Jejunum (tissue), 1 donor: ENCODE results near the gene CREBL2.

DNA sequence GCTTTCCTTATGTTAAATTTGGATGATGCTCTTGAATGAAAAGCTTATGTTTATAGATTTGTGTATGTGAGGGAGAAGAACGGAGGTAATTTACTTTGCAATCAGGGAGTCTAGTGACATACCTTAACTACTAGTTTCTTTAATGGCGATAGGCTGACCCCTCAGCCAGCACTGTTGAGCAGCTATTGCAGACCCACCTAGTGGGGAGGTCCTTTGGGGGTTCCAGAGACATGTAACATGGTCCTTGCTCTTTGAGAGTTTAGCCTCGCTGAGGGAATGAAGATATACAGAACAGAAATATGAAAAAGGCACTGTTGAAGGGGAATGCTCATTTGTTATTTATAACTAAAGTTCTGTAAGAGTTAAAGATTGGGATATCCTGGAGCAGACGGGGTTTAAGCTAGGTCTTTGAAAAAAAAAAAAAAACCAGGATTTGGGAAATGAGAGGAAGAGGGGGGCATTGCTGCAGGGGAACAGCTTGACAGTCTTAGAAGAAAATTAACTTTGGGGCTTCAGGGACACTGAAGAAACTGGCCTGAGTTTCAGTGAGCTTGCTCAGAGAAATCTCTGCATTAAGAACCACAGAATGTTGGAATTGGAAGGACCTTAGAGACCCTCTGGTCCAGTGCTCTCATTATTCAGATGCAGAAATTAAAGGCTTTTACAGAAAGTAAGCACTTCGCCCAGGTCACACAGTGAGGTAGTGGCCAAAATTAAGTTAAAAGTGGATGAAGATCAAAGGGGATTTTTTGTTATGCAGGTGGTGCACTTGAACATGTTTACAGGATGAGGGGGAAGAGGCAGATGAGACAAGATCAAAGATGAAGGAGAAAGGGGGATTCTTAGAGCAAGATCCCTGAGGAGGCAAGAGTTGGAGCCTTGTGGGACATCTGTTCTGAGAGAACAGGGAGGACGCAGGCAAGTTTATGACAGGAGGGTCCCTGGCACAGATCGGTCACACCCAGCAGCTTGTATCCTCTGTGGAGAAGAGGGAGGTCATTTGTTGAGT, 83.6 kb downstream of the BORCS5 start:
- PRO-cap, result no peak

DNA sequence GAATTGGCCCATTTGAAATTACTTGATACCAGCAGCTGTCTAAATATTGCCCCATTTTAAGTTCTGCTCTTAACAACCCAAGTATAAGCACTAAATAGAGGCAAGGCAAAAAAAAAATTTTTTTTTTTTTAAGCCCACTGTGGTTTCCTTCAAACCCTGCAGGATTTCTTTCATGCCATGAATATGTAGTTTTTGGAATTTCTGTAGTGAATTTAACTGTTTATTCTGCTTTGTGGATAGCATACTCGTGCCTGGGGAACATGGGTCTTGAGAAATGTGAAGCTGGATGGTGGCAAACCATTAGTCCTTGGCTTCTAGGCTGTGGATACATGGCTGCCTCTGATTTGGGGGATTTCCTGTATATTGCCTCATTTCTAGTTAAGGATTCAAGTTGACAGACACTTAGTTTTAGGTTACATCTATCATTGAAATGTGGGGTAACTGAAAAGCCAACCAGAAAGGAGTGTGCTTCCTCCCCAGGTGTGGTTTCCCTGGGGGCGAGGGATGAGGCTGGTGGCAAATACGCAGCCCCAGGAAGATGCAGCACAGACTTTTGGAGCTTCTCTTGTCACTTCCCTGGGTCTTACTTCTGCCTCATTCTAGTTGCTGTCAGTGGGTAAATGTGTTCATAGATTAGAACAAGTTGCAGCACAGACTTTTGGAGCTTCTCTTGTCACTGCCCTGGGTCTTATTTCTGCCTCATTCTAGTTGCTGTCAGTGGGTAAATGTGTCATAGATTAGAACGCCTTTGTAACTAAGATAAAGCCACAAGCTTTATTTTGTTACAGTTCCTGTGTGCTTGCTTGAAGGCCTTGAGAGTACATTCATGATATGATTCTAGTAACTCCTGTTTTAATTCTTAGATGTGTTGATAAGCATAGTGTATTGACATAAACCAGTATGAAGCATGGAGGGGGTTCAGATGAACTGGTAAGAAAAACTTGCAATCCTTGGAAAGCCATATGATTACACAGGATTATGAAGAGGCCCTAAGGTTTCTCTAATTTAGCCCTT, 85.0 kb downstream of the BORCS5 start:
- PRO-cap, result no peak

DNA sequence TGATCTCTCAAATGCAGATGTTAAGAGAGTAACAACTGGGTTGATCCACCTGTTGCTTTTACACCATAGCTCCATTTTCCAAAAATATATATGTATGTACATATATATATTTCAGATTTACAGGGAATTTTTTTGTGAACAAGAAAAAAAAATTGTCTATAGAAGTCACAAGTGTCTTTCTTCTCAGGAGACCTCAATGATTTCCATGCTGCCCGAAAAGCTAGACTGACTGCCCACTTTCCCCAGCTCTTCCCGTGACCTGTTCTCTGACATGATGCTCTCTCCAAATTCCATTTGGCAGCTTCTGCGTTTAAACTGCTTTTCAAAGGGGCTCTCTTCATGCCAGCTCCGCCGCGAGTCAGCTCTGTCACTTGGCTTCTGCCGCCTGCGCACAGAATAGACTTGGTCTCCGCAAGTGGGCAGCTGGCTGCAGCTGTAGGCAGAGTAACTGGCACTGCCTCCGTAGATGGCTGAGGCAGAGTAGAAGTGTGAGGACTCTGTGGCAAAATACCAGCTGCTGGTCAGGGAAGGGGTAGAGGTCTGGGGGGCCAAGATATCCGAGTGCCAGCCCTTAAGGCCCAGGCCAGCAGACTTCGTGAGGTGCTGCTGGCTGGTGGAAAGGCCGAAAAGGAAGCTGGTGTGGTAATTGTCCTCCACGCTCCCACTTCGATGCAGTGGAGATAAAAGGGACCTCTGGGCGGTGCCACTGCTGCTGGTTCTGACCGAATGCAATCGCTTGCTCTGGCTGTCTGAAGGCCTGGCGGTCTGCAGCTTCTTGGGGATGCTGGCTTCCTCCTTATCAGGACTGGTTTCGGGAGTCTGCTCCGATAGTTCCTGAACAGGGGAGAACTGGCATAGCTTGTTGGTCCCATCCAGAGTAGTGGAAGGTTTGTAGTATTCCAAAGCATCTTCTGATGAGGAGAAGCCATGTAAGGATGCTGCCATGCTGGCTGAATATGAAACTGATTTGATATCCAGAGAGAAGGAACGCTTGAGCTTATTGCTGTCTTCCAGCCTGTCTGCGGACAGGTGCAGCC, 85.7 kb downstream of the DUSP16 start:
- PRO-cap, result no peak

DNA sequence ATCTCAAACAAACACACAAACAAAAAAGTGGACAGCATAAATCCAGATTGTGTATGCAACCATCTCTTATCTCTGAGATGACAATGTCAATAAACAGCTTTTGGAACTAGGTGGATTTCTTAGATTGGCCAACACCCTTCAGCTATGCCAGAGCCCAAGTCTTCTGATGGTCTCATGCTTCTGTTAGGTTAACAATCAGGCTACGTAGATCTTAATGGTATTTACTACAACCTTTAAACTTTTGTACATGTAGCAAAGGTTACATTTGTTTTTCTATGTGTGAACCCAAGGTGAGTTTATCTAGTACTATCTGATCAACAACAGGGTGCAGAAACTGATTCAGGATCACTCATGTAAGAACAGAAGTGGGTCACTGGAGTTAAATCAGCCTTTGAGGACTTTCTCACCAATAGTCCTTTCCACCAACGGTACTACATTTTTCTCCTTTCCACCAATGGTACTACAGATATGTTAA, 73.5 kb downstream of the DUSP16 start:
- PRO-cap, result no peak

- PRO-cap, result bidirectional peak, plus-strand start at chr12:12611922, minus-strand start at chr12:12611636
These were observed at the start of gene CREBL2 for GRCh38 chr12:12611497-12612492. Gene CREBL2 (plus strand): TSS chr12:12611876.

DNA sequence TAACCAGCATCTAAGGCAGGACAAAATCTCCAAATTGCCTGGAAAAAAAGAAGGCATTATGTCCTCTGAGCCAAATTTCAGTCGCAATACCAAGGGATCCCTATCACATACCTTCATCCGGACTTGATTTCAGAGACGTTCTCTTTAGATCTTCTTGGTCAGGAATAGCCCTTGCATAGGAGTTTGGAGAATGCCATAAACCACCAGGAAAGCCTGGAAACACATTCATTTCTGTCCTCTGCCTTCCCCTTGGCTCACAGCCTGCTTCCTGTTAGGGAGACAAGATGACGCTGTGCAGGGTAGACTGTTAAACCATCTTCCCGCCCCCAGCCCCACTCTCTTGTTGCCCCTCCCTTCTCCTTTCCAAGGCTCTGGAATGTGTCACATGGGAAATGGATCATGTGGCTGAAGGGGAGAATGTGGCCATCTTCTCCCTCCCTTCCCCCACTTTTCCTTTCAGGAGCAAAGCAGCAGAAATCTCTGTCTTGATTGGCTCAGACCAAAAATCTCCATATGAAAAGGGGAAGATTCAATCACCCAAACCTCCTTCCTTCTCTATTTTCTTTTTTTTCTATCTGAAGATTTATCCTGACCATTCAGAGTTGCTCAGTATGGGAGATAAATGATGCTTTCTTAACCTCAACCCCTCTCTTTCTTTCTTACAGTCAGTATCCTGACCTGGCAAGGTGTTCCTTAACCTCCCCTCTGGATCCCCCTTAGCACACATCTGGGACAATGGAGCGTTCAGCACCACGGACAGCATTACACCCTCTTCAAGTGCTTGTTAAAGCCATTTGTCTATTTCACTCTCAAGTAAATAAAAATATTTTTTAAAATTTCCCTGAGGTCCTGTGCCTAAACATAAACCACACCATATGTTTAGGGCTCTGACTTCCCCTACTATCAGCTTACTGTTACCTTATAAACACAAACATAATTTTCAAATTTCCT, 11.5 kb downstream of the GPR19 start:
- PRO-cap, result no peak

DNA sequence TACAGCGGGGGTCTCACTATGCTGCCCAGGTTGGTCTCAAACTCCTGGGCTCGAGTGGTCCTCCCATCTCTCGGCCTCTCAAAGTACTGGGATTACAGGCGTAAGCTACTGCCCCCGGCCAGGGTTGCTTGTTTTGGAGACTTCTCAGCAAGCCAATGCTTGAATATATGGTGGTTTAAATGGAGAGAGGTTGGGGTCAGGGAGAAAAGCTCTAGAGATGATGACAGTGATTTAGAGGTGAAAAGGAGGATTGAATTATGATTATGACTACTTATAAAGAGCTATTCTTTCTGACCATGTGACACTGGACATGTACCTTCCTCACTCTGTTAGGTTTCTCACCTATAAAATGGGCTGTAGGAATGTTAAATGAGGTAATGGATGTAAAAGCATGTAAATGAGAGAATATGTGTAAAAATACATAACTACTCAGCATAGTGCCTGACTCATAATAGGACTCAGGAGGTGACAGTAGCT, 7.9 kb downstream of the GPRC5A start:
- PRO-cap, result no peak

DNA sequence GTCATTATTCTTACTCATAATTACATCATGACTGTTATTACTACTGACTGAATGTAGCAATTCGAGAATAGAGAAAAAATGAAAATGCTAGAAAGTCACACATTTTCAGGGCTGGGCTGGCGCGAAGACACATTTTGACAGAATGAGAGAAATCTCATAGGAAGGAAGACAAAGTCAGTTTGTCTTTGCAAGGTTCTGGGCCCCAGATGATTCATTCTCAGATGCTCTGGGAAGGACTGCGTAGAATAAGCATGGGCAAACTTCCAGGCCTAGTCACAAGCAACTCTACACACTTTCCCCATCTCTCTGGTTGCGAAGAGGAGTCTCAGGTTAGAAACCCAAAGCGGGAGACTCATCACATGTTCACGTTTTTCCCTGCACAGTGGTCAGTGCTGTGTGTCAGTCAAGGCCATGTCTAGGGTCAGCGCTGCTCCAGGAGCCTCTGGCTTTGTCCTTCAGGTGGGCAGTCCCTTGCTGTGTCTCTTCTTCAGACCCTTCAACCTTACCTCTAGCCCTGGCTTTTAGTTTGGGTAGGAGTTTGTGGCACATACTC, 8.4 kb downstream of the GPRC5A start:
- PRO-cap, result no peak

DNA sequence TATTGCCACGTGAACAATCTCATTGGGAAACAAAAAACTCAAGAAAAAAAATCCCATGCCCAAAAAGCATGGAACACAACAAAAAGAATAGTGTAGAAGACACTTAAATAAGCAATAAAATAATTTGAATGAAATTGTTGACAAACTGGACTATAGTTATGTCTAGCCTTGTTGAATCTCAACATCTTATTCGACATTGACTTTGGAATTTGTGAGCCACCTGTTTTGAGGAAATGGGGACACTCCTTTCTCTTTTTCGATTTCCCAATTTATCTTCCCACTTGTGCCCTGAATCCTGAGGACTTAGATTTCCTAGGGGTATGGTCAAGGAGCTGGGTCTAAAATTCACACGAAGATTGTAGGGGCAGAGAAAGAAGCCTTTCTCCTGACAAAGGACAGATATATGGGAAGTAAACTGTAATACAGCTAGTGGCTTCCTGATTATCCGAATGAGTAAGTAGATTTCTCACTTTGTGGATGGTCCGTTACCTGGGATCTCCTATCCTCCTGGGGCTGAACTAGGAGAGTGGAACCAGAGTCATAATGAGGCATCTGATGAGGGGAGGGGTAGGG, 14.1 kb downstream of the GPRC5A start:
- PRO-cap, result no peak

DNA sequence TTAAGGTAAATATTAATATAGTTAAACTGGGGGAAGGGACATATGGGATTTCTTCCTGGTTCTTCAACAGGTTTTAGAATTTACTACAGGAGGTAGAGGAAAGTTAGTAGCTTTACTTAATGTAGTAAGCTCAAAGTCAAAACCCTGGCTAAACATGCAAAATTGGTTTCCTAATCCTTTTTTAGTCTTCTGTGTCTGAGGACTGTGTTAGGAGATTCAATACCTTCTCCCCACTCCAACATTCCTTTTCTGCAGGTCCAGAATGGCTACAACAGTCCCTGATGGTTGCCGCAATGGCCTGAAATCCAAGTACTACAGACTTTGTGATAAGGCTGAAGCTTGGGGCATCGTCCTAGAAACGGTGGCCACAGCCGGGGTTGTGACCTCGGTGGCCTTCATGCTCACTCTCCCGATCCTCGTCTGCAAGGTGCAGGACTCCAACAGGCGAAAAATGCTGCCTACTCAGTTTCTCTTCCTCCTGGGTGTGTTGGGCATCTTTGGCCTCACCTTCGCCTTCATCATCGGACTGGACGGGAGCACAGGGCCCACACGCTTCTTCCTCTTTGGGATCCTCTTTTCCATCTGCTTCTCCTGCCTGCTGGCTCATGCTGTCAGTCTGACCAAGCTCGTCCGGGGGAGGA, 16.7 kb downstream of the GPRC5A start:
- PRO-cap, result no peak

DNA sequence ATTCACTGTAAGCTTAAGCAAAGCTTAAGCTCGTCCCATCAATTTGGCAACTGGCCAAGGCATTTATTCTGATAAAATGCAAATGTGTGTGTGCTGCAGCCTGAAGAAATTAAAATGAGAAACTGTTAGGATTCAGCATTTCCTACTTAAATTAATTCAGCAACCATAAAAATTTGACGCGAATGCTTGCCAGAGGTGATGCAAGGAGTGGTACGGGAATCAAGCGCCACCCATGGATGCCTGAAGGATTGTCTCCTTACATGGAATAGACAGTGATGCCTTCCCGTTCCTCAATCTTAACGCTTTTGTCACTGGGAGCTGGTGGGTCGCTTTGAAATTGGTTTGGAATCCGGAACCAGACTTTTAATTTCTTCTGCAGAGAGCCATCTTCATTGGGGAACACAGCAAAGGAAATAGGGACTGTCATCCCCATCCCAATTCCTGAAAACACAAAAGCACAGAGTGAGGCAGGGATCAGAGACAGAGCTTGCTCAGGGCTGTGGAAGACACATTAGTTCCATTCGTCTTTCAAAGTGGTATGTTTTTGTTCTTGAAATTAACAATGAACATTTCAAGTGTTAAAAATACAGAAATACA, 13.1 kb downstream of the HEBP1 start:
- PRO-cap, result no peak

DNA sequence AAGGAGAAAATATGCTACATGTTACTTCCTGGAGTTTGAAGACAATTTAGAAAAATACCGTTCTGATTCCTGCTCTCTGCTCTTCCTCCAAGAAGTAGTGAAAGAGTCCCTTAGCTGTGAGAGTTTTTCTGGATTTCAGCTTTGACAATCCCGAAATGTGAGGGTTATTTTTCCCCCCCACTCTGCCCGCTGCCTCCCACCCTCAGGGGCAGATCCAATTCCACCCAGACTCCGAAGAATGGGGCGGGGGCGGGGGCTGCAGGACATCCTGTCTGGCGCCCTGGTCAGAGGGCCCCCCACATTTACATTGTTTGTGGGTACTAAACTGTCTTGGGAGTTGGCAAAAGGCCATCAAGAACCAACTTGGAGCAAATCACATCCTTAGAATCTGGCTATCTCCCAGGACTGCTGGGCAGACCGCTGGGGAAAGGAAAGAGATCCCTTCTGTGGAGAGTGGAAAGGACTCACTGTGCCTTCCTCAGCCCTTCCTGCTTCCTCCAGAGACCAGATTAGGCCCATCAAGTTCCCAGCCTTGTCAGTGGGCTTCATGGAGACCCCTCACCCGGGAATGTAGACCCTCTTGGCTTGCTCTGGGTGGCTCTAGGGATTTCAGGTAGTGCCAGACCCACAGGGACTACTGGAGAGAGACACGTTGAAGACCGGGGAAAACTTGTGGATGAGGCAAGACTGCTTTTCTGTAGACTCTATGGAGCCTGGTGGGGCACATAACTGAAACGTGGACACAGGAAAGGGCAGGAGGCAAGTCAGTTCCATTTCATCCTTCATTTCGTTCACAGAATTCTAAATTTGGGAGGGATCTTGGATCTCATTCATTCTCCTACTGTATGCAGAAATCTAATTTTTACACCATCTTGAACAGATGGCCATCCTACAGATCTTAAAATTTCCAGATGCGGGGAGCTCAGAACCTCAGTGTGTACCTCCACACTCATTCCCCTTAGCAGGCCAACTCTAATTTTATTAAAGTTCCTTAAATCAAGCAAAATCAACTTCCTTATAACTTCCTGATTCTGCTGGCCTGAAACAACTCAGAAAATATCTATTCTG, 2.6 kb downstream of the EMP1 start:
- PRO-cap, result no peak

GRCh38 chr12:13251541-13251796, 54.9 kb downstream of the EMP1 start:
- PRO-cap, result no peak

DNA sequence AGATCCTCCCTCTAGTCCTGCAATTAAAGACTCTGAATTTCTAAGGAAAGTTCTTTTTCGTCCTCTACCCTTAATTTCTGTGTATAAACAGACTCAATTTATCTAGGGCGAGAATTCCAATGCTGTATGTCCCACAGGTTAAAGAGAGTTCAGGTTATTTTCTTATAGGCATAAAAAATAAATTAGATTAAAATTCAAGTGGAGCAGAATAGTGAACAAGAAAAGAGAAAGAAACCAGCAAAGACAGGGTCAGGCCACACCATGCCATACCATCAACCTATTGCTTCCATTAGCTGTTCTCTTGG, 24.6 kb downstream of the GRIN2B start:
- PRO-cap, result no peak

GRCh38 chr12:14366960-14367929, 1.8 kb downstream of the ATF7IP start:
- PRO-cap, result no peak

- PRO-cap, result no peak
These were observed 19.6 kb downstream of the ATF7IP start for GRCh38 chr12:14384909-14385646.

- PRO-cap, result no peak
These were observed 45.6 kb downstream of the ATF7IP start for GRCh38 chr12:14411052-14411541.

GRCh38 chr12:14429773-14430277, 64.3 kb downstream of the ATF7IP start:
- PRO-cap, result no peak

DNA sequence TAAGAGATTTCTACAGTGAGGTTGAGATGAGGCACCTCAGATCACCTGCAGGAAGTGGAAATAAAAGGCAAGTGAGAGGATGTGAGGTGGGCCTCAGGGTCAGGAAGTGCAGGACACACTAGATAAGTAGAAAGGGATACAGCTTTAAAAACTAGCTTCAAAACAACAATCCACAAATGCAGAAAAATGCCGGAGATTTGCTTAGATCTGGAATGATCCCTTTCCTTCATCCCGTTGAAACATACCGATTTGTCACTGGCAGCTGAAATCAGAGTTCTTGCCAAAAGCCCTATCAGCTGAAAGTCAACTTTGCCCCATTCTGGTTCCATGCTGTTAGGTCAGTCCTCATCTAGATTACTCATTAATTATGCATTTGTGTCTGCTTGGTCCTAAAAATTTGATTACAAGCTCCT, 6.6 kb downstream of the PLBD1 start:
- PRO-cap, result no peak

DNA sequence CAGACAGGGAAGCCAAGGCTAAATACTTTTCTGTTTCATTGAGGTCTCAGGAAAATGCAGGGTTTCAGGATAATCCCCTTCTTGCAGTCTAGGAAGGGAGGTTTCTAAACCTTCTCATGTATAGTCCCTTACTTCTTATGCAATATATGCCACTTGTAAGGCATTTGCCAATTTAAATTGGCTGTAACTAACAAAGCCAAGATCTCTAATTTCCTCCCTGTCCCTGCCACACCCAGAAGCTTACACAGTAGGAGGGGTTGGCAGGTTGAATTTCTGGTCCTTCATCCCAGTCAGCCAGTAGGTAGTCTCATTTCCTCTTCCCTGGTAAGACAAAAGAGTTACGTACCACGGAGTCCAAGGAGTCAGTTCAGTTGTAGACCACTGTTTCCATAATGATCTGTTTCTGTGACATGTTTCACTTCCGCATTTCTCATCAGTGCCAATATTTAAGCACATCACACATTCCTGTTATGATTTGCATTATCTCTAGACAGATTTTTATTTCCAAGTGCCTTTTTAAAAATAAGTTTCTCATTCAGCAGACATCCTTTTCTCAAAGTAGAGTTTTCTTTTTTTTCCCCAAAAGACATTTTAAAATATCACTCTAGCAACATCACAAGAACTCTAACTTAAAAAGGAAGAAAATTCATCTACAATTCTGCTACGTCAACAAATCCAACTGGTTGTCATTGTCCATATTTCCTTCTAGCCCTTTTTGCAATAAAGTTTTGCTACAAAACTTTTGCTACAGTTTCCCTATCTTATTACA, 47.1 kb upstream of the PLBD1 start:
- PRO-cap, result no peak